Suprapubic skin (tissue), 4 donors: ENCODE data around the genes H3C11, ZSCAN16 and OR10C1.

DNA sequence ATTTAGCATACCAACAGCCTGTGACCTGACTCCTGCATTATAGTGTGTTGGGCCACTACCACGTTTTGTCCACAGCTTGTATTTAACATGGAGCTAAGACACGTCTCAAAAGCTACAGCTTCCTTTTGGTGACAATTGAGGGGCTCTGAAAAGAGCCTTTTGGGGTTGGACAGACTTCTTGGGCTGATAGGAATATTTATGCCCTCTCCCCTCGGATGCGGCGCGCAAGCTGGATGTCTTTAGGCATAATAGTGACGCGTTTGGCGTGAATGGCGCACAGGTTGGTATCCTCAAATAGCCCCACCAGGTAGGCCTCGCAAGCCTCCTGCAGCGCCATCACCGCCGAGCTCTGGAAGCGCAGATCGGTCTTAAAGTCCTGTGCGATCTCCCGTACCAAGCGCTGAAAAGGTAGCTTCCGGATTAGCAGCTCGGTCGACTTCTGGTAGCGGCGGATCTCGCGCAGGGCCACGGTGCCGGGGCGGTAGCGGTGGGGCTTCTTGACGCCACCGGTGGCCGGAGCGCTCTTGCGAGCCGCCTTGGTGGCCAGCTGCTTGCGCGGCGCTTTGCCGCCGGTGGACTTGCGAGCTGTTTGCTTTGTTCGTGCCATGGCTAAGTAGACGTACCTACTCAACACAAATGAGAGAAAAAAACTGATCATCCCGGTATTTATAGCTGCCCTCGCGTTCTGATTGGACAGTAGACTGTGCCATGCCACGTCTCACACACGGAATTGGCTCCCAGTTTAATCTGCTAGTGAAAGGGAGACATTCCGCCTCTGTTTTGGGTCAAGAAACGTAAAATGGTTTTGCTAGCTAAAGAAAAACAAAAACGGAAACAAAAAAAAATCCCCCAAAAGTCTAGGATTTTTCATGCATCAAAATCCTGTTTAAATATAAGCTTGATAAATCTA is at the start of gene H3C11:
TSS of gene H3C11 (minus strand) at position 638 of the 910 bp plus-strand sequence.
- PRO-cap: bidirectional peak, plus-strand start at position 767 of the sequence, minus-strand start at position 638 of the sequence
- RAMPAGE, long total RNA, 4 experiments: start-site peak on the minus strand in 4 of 4 experiments, centred at positions 639 to 641 of the sequence, 76 to 354 reads per replicate

DNA sequence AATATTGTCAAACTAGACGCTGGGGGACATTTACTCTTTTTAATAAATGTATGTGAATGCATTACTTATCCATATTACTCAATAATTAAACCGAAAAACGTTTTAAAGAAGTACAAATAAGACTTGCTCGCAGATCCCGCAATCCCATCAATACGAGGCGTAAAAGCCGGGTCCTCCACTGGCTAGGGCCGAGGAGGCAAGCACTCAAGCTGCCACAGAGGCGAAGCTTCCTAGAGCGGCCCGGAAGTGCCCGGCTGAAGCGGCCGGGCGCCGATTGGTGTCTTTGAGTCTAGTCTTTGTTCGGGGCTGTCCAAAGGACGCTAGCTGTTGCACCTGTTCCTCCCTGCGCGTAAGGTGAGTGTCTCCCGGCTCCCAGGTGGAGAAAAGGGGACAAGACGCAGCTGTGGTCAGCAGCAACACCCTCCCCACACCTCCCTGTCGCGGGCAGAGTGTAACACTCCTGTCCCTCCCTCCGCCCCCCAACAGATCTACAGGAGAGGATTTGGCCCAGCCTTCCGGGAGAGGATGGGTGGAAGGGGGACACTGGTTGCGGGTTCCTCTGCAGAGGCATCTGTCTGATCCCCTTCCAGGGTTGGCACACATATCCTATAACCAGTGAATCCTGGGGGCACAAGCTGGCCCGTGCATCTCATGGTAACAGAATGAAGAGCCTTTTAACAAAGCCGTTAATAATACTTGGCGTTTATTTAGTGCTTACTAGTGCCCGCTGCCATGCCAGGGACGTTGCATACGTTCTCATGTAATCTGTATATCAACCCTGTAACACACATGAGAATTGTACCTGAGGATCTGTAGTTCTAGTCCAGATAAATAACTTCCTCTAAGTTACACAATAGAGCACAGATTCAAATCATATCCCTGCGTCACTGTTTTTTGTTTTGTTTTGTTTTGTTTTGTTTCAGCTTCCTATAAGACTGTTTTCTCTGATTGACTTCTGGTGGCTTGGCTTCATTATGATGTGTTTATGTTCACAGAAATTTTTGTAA is at the start of gene ZSCAN16:
TSS of gene ZSCAN16 (plus strand) at position 286 of the 1,007 bp plus-strand sequence.
- PRO-cap: bidirectional peak, plus-strand start at position 299 of the sequence, minus-strand start at position 180 of the sequence
- RAMPAGE, long total RNA, 4 experiments: start-site peak on the plus strand in 2 of 4 experiments, centred at positions 266 to 293 of the sequence, 21 to 26 reads per replicate

DNA sequence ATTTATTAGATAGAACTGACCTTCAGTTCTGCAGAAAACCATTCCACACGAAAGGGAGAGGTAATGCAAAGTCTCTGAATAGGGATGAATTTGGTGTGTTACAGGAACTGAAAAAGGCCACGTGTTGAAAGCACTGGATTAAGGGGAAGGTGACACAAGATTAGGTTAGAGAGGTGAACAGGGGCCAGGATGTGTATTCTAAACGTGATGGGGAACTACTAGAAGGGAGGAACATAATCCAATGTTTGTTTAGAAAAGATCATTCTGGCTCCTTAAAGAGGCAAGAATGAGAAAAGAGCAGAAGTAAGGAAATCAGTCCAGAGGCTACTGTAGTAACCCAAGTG is 6.3 kb upstream of the ZKSCAN8 start:
- PRO-cap: no peak
- RAMPAGE, long total RNA, 4 experiments: no peak in any of the 4 experiments

- PRO-cap: no peak
- RAMPAGE, long total RNA, 4 experiments: no peak in any of the 4 experiments
Observed at GRCh38 chr6:28147523-28148180, 6.0 kb downstream of the ZKSCAN8 start.

- PRO-cap: no peak
- RAMPAGE, long total RNA, 4 experiments: no peak in any of the 4 experiments
Observed at GRCh38 chr6:28478533-28478804, 35.2 kb upstream of the ZSCAN23 start.

DNA sequence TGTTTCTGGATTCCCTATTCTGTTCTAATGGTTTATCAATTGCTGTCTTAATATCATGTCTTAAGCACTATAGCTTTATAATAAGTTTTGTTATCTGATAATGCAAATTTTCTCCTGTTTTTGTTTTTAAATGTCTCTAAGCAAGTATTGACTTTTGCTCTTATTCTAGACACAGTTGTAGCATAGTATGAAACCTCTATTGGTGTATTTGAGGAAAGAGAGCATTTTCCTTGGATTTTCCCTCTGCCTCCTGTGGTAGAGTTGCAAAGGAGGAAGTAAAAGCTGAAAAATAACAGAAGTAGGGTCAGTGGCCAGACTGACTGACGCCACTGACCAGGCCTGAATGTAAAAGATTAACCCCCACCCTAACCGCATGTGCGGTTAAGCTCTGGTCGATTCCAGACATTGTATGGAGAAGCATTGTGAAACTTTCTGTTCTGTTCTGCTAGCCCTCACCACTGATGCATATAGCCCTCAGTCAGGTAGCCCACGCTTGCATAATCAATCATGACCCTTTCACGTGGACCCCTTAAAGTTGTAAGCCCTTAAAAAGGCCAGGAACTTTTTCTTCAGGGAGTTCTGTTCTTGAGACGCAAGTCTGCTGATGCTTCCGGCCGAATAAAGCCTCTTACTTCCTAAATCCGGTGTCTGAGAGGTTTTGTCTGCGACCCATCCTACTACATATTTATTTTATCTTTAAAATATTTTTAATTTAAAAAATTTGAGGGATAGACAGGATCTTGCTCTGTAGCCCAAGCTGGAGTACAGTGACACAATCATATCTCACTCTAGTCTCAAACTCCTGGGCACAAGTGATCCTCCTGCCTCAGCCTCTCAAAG is 20.9 kb downstream of the SCAND3 start:
- PRO-cap: no peak
- RAMPAGE, long total RNA, 4 experiments: no peak in any of the 4 experiments

- PRO-cap: no peak
- RAMPAGE, long total RNA, 4 experiments: no peak in any of the 4 experiments
Observed at GRCh38 chr6:28674166-28674723, 87.1 kb upstream of the SCAND3 start.

DNA sequence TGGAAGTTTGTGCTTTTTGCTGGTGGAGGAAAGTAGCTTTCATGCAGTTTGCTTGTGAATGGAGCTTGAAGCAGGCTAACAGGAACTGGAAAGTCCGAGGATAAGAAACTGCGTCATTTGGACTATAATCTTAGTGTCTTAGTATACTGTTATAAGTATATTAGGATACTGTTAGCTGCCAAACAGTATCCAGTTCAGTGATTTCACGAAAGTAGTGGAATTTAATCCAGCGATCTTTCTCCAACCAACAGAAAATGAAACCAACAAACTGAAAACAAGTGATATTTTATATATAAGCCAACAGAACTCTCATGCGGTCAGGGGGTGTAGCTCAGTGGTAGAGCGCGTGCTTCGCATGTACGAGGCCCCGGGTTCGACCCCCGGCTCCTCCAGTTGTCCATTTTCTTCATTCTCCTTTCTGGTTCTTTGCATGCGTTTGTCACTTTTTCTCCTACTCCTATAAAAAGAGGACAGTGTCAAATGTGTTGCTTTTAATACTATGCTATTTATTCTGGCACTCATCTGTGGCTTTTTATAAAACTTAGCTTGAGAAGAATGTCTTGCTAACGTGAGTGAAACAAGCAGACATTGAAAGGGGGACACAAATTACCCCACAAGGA is 142.0 kb upstream of the SCAND3 start:
- PRO-cap: unidirectional peak, plus-strand start at position 316 of the sequence
- RAMPAGE, long total RNA, 4 experiments: no peak in any of the 4 experiments

DNA sequence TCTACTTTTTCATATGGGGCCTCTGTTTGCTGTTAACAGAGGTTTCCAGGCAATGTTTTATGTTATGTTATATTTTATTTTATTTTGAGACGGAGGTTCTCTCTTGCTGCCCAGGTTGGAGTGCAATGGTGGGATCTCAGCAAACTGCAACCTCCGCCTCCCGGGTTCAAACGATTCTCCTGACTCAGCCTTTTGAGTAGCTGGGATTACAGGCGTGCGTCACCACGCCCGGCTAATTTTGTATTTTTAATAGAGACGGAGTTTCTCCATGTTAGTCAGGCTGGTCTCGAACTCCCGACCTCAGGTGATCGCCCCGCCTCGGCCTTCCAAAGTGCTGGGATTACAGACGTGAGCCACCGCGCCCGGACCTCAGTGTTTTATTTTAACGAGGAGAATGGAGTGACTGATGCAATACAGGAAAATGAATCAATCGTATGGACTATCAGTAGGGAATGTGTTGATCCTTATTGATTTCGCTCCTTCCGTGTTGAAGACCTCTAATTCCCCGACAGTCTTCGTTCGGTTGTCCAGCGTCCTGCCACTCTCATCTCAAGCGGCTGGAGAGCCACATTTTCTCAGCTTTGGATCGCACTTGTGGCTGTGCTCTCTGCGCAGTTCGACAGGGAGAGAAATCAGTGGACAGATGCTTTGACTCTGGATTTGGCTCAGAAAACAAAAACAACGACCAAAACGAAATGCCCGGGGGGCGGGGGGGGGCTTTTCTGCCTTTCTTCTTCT is 166.3 kb downstream of the TRIM27 start:
- PRO-cap: no peak
- RAMPAGE, long total RNA, 4 experiments: no peak in any of the 4 experiments

- PRO-cap: unidirectional peak, minus-strand start at chr6:28789846
- RAMPAGE, long total RNA, 4 experiments: no peak in any of the 4 experiments
Observed at GRCh38 chr6:28789373-28790163, 134.2 kb downstream of the TRIM27 start.

DNA sequence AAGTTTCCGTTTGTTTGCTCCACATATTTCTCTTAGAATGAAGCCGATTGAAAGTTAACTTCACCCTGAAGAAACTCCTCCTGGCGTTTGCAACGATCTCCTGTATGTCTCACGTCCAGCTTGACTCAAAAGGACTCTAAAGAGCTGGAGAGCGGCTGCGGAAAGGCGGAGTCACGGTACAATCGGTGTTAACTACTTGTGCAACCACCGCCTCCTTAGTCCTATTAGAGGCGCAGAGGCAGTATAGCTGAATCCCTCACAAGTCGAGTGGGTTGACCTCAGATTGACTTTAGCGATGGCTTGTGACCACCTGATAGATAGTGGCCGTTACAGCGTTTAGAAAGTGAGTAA is 129.2 kb downstream of the TRIM27 start:
- PRO-cap: no peak
- RAMPAGE, long total RNA, 4 experiments: no peak in any of the 4 experiments

DNA sequence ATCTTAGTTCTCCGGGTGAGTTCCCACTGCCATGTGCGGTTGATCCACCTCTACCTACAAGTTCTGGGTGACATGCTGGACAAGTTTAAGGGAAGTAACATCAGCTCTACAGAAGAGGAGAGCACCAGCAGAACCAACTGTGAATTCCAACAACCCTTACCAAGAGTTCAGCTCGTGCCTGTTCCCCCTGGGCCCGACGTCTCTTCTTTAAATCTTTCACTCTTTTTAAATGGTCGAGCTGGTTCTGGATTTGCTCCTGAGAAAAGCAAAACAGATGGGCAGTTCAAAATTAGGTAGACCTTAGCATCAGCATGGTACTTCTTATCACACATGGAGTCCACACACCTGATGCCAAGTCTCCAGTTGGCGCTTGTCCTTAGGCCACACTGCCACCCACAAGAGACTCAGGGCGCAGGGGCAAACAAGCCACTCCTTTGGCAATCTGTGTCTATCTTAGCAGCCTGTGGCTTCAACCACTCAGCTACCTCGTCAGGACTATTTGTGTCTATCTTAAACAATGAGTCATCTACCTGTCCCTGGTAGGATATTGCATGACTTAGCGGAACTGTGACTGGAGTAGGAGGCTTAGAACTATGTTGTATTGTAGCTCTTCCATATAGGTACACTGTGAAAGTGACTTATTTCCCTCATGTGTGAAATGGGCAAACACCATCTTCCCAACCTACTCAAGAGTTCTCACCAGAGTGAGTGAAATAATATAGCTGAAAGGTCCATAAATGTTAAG is 1.9 kb downstream of the TRIM27 start:
- PRO-cap: no peak
- RAMPAGE, long total RNA, 4 experiments: no peak in any of the 4 experiments

- PRO-cap: unidirectional peak, plus-strand start at chr6:28944569
- RAMPAGE, long total RNA, 4 experiments: no peak in any of the 4 experiments
Observed at GRCh38 chr6:28944148-28944794, 20.5 kb upstream of the TRIM27 start.

- PRO-cap: no peak
- RAMPAGE, long total RNA, 4 experiments: no peak in any of the 4 experiments
Observed at GRCh38 chr6:28977125-28978123, 27.7 kb downstream of the ZNF311 start.

- PRO-cap: no peak
- RAMPAGE, long total RNA, 4 experiments: no peak in any of the 4 experiments
Observed at GRCh38 chr6:28980718-28981440, 24.2 kb downstream of the ZNF311 start.

- PRO-cap: no peak
- RAMPAGE, long total RNA, 4 experiments: no peak in any of the 4 experiments
Observed at GRCh38 chr6:29438942-29439543, at the start of gene OR10C1. TSS of gene OR10C1 (plus strand) at chr6:29439306.

DNA sequence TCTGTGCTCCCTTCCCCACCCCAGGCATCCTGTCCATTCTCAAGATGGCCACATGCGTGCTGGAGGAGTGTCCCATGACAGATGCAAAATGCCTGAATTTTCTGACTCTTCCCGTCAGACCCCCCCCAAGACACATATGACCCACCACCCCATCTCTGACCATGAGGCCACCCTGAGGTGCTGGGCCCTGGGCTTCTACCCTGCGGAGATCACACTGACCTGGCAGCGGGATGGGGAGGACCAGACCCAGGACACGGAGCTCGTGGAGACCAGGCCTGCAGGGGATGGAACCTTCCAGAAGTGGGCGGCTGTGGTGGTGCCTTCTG is 53.2 kb upstream of the HLA-A start:
- PRO-cap: no peak
- RAMPAGE, long total RNA, 4 experiments: no peak in any of the 4 experiments

- PRO-cap: no peak
- RAMPAGE, long total RNA, 4 experiments: no peak in any of the 4 experiments
Observed at GRCh38 chr6:29907933-29908452, 34.3 kb upstream of the HLA-A start.

DNA sequence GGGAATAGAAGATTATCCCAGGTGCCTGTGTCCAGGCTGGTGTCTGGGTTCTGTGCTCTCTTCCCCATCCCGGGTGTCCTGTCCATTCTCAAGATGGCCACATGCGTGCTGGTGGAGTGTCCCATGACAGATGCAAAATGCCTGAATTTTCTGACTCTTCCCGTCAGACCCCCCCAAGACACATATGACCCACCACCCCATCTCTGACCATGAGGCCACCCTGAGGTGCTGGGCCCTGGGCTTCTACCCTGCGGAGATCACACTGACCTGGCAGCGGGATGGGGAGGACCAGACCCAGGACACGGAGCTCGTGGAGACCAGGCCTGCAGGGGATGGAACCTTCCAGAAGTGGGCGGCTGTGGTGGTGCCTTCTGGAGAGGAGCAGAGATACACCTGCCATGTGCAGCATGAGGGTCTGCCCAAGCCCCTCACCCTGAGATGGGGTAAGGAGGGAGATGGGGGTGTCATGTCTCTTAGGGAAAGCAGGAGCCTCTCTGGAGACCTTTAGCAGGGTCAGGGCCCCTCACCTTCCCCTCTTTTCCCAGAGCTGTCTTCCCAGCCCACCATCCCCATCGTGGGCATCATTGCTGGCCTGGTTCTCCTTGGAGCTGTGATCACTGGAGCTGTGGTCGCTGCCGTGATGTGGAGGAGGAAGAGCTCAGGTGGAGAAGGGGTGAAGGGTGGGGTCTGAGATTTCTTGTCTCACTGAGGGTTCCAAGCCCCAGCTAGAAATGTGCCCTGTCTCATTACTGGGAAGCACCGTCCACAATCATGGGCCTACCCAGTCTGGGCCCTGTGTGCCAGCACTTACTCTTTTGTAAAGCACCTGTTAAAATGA is 1.8 kb downstream of the HLA-A start:
- PRO-cap: no peak
- RAMPAGE, long total RNA, 4 experiments: start-site peak on the plus strand in 2 of 4 experiments, centred at positions 258 to 262 of the sequence, 544 to 977 reads per replicate

DNA sequence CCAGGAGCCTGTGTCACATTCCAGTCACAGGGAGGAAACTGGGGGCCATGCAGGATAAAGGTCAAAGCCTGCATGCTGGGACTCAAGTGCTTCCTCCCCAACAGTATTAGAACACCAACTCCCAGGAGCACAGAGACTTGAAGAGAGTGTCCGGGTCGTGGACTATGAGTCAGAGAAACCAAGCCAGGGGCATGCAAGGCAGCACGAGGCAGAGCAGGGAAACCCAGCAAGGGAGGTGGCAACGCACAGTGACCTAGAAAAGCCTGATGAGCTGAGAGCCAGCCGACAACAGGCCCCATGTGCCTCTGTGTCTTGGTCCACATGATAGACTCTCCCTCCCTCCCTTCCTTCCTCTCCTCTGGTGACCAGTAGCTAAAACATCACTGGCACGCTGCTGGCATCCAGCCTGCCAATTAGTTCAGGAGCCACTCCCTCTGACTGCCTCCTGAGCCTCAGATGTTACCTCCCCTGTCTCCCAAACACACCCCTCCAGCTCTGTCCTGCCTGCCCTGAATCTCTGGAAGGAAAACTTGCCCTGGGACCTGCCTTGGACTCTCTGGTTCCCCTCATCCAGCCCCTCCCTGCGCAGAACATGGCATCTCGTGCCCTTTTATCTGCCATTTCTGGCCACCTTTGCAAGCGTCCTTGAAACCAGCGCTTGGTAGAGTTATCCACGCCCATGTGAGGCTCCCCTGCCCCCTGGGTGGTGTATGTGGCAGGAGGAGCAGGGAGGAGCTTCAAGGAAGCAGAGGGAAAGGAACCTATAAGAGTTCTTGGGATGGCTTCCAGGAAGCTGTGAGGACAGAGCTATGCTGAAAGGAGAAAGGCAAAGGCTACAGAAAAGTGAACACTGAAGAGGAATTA is 16.2 kb upstream of the RNF39 start:
- PRO-cap: no peak
- RAMPAGE, long total RNA, 4 experiments: no peak in any of the 4 experiments